Neutrophil (primary cell): Measurements from ENCODE around the genes SLC9A6, FHL1, MCF2 and ENSG00000230707.

GRCh38 chrX:135985042-135986075, at the start of gene SLC9A6:
Gene SLC9A6 (plus strand): TSS chrX:135985435.
- PRO-cap, result bidirectional peak, plus-strand start at chrX:135985480, minus-strand start at chrX:135985341

- PRO-cap, result no peak
These were observed 45.1 kb downstream of the SLC9A6 start for GRCh38 chrX:136030099-136031021.

GRCh38 chrX:136098157-136098875, 98.5 kb upstream of the FHL1 start:
- PRO-cap, result no peak

DNA sequence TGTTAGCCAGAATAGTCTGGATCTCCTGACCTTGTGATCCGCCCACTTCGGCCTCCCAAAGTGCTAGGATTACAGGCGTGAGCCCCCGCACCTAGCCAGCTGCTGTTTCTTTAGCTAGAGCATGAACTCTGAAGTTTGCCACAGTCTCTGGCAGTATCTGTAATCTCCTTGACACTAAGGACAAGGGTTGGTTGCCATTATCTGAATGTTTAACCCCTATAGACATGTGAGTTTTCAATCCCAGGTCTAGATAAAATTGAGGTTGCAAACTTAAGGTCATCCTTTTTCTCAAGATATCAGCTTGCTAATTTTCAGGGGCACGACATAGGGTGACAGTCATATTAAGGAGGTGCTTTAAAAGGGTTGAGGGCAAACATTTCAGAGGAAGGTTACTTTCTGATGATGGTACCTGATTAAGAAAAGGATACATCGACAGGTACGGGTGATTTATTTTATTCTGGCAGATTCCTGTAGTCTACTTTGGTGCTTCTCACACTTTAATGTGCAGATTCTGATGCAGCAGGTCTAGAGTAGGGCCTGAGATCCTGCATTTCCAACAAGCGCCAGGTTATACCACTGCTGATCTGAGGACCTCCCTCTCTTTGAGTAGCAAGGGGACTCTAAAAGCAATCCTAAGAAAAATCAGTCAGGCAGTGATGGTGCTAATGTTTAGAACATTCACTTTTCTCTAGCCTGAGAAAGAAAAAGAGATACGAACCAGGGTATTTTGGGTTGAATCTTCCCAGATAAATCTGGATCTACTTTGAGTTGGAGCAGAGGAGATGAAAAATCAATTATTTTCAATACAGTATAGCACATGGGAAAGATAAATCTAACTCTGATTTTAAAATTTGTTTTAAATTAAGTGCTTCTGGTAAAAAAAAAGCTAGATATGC, 22.7 kb upstream of the FHL1 start:
- PRO-cap, result no peak

DNA sequence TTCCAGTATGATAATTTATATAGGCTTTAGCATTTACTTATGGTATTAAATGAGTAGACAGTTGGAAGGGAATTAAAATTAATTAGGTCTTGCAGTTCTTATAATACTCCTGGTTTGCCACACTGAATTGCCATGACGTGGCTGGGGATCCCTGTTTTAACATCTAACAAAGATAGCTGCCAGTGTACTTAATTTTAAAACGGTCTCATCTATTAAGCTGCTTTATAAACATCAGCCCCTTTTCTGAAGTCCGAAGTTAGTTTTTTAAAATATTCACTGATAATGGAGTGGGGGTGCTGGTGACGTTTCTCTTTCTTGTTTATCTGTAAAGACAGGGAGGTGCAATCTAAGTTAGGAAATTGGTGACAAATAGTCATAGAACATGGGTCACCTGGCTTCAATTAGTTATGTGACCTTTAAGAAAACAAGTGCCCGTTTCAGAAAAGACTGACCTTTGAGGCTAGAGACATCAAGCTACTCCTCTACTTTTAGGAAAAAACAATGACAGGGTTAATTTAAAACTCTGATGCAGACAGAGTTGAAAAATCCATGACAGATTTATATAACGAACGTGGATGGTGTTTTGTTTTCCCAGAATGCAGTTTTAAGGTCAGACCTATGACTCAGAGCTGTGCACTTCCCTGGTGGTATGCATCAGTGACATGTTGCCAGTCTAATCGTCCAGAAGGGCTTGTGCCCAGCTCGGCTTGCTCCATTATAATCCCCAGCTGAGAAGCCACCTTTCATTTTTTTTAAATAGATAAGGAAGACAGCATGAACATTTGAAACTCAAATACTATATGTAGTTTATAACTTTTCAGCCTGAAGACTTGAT, 11.4 kb upstream of the FHL1 start:
- PRO-cap, result no peak

DNA sequence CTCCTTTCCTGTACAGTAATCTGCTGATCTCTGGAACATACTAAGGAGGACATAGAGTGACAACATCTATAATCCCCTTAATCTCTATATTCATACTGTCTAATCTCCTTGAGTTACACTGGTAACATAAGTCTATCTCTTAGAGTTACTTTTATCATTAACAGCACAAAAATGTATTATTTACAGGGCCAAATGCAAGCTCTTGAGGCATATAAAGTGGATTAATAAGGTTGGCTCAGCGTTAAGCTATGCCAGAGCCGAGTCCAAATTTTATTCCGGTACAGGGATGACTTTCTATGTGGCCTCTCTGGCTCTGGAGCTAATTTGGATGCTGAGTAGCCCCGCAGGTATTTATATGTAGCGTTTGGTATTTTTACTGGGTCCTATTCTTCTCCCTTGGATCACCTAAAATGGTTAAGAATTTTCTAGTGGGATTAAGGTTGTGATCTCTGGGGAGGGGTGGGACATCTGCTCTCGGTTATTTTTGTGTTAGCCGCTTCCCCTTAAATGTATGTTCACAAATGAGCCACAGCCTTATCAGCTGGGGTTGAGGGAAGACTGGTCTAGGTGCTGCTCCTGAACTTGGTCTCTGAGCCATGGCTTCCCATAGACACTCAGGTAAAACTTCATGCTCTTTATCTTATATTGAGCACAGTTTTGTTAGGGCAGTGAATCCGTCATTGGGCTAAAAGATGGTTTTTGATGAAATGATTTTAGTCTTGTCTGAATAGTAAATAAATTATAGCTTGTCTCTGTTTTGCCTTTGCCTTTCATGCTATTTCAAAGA, at the start of gene FHL1:
Gene FHL1, plus strand, starts transcription at position 531 of the 787 bp plus-strand sequence.
- PRO-cap, result no peak

DNA sequence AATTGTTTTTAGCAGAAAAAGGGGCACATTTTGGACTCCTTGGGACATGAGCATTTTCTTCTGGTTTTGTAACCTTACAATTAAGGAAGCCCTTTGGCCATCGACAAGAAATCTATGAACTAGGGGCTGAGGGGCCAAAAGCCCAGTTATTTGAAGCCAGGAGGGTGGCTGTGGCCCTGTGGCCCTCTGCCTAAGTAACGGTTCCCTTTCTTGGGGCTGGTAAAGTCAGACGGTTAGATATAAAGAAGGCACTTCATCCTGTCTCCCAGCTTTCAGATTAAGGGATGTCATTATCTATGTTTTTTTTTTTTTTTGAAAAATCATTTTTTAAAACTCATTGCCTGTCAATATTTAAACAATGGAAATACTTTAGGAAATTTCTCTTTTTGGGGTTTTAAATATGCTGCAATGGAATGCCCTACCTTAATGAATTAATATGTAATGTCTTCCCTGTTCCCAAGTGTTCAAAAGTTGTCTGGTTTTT, 865 bp downstream of the FHL1 start:
- PRO-cap, result no peak

DNA sequence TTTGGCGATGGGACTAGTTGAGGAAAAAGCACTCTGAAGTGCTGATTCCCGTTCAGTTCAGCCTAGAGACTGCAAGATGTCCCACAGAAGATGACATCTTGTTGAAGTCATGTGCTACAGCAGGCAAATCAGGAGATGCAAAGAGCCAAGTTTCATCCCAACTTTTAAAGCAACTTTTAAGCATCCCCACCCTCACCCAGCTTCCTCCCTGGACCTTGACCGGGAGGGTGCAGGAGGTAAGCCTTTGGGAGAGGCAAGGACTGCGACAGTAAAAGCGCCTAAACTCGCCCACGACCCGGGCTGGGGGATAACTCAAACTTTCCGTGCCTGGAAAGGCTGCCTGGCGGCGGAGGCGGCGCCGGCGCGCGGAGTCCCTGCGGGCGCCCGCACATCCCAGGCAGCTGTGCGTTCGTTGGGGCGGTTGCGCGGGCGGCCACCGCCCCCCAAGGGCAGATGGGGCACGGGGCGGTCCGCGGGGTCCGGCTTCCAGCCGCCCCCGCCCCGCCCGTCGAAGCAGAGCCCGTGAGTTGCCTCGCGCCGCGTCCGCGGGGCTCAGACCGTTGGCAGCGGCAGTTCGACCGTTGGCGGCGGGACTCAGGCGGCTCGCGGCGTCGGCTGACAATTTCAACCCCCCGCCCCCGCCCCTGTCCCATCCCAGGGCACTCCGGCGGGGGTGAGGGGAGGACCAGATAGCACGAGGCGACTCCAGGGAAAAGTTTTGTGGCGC, 565 bp downstream of the MAP7D3 start:
- PRO-cap, result no peak

DNA sequence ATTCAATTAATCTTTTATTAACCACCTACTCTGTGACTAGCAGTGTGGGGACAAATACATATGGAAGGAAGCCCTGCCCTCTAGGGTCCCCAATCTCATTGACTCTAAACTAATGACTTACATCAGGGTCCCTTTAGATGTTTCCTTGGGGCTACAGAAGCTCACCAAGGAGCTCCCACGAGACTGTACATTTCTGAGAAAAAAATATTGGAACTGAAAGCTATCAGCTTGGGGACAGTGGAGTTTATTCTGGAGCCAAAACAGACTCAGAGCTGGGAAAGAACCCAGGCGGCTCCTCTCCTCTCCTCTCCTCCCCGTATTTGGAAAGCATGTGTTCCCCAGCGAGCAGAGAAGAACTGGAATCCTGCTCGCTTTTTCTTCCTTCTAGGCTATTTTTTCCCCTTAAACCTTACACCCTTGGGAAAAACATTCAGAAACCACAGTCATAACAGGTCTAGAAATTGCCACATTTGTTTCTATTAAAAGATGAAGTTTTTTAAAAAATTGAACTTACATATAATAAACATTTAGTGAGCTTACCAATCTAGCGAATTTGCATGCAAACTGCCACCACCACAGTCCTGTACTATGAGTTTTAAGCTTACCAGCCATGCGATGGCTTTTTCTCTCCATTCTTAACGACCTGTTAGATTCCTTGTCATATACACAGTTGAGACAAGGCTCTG, 4.4 kb upstream of the MAP7D3 start:
- PRO-cap, result no peak

DNA sequence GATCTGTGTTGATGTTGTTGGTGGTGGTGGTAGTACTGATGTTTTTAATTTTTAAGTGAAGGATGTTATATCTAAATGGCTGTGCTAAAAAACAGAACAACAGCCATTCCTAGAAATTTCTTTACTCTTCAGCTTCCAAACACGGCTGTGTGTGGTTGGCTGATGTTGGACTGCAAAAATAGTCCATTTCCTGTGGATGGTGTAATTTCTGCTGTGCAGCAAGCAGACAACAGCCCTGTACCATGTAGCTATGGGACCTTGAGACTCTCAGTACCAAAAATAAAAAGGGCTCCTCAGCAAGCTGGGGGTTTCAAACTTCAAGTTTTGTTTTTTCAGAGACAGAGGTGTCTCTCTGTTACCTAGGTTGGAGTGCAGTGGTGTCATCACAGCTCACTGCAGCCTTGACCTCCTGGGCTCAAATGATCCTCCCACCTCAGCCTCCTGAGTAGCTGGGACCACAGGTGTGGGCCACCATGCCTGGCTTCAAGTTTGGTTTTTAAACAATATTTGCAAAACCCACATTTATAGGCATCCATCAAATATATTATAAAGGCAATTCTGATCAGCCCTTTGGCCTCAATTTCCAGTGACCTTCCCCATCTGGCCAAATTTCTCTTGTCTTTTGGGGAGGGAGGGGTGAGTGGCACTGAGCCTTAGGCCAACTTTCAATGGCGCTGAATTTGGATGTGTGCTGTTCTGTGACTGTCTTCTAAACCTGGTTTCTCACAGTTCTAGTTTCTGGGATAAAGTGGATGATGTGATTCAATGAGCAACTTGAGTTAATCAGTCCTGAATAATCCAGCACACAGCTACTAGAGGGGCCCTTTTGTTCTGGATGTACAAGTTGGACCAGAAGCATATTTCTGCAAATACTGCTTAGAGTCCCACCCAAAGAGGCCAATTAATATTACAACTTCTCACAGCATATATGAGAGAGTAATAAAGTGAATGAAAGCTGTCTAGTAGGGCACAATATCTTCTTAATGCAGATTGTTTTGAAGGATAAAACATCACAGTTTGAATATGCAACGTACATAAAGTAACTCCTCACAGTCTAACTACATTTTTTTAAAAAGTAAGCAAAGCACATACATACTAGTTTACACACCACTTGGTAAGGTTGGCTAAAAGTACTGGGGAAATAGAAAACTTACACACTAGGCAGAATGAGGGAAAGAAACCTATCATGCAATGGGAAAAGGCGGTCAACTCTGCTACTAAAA, 18.5 kb downstream of the CD40LG start:
- PRO-cap, result no peak

- PRO-cap, result no peak
These were observed 66.9 kb upstream of the FGF13 start for GRCh38 chrX:138778441-138778749.

DNA sequence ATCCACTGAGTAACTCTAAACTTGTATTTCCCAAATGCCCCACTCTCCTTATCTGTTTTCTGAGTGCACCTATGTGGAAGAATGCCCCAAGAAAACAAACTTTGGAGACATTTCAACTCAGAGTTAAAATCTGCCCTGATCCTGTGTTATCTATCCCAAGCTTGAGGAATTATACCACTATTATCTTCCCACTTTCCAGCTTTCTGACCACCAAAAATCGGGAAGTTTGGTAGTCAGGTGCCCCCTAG, 232.7 kb upstream of the F9 start:
- PRO-cap, result no peak

DNA sequence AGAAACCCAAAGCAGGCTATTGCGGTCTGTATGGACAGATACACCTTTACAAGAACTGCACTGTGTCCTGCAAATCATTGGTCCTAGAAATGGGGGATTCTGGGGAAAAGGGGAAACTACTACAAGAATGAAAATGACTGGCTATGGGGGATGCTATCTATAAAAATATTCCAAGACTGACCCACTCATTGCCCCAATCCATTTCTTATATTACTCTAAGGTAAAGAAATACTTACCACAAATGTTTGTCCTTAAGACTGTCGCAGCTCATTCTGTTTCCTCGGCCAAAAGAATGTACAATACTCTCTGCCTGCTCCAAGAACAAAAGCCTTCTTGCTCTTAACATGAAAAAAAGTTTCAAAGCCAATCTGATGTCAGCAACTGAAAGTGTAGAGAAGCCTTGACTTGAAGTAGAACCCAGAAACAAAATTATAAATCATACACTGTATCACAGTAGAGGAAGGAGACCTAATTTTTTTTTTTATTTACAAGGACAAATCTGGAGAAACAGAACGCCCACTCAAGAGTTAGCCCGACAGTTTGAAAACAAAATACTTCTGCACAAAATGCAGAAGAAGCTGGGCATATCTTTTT, at the start of gene MCF2:
Gene MCF2, minus strand, starts transcription at position 298 of the 594 bp plus-strand sequence.
- PRO-cap, result no peak

- PRO-cap, result no peak
These were observed 19.3 kb upstream of the MCF2 start for GRCh38 chrX:139726970-139728039.

DNA sequence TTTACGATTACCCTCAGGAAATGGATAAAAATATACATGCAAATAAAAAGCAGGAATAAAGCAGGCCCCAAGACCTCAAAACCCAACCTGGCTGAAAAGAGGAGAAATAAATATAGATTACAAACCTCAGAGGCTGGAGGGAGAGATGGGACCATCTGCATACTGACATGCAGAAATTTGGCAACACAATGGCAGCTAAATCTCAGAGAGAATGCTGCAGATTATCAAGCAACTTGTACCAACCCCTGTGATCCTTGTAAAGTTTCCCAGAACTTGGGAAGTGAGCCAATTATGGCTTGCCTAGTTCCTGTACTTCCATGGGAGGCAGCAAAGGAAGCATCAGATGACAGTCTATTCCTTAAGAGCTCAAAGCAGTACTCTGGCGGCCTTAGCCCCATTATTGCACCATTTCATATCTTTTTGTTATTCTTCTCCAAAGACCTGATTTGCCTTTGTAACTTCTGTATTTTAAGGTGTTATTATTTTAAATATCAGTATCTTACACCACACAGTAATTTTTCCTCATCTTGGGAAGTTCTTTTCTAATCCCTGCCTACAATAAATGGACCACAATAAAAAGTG, 100.7 kb downstream of the ATP11C start:
- PRO-cap, result no peak

- PRO-cap, result no peak
These were observed 84.9 kb downstream of the ATP11C start for GRCh38 chrX:139847772-139848631.

GRCh38 chrX:139924685-139925060, 8.2 kb downstream of the ATP11C start:
- PRO-cap, result no peak

DNA sequence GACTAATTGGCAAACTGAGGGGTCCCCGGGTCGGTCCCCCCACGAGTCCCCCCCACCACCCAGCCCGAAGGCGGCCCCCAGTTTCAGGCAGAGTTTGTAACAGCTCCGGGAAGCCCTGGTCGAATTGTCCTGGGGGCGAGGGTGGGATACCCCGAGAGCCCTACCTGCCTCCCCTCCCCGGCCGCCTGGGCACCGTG, 1.3 kb downstream of the ATP11C start:
- PRO-cap, result no peak

DNA sequence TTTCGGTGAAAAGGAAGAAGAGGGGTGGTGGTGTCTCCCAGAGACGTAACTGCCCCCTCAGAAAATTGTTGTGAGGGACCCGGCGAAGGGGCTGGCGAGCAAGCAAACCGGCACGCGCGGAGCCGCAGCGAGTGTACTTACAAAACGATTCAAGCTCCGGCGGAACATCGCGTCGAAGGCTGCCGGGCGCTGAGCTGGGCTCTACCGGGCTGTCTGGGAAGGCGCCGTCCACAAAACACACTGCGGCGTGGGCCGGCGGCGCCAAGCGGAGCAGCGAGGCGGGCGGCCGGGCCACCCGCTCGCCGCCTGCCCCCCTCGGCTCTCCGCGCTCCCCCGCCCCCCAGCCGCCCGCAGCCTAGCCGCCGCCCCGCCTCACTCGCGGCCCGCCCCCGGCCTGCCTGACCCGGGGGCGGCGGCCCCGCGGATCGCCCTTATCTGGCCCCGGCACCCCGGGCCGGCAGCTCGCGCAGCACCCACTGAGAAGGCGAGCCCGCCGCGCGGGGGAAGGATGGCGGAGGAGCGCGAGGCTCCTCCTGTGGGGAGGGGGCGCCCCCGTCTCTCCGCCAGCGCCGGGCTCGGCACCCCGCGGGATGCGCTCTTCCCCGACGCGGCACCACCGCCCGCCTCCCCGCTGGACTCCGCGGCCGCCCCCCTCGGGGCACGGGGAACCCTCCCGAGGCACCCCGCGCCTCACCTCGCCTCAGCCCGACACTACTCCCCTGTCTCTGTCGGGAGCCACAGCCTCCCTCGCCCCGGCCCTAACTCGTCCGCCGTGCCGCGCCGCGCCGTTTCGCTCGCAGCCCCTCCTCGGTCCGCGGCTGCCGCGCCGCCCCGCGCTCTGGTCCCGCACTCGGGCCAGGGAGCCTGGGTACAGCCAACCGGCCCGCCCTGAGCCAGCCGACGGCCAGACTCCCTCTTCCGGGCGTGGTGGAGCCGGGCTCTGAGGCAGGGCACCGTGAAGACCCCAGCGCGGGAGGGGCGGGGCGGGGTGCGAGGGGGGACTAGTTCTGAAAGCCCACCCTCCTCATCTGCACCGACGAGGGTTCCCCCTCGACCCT, 649 bp downstream of the ATP11C start:
- PRO-cap, result no peak

GRCh38 chrX:140090977-140092174, at the start of gene ENSG00000230707:
Gene ENSG00000230707 (plus strand): TSS chrX:140091678.
- PRO-cap, result no peak